AG09309 (cell line): ENCODE measurements around the gene ENSG00000288658.

GRCh38 chr2:219628446-219629403 is 1.3 kb downstream of the SLC4A3 start:
- RRBS: 91% methylated on average over 5 of the region's 34 CpGs

DNA sequence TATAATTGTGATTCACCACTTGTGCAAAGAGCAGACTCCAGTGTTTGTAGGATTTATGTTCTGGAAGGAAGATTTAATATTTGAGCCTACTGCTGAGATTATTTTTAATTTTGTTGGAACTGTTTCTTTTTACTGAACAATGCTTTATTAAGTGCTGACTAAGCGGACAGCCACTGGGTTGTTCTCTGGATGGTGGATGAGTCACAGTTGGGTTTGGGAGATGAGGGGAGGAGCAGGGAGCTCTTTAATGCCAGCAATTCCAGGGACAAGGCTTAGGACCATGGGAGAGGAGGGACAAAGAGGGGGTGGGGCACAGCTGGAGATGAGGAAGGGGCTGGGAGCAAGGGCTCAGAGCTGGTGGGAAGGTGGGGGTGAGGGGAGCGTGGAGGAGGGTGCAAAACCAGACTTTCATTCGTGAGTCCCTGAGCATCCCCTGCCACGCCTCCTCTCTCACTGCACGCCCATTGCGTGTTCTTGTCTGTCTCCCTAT is 18.2 kb downstream of the SLC4A3 start:
- RRBS: no CpG with 5 or more reads among the region's 6 CpGs

DNA sequence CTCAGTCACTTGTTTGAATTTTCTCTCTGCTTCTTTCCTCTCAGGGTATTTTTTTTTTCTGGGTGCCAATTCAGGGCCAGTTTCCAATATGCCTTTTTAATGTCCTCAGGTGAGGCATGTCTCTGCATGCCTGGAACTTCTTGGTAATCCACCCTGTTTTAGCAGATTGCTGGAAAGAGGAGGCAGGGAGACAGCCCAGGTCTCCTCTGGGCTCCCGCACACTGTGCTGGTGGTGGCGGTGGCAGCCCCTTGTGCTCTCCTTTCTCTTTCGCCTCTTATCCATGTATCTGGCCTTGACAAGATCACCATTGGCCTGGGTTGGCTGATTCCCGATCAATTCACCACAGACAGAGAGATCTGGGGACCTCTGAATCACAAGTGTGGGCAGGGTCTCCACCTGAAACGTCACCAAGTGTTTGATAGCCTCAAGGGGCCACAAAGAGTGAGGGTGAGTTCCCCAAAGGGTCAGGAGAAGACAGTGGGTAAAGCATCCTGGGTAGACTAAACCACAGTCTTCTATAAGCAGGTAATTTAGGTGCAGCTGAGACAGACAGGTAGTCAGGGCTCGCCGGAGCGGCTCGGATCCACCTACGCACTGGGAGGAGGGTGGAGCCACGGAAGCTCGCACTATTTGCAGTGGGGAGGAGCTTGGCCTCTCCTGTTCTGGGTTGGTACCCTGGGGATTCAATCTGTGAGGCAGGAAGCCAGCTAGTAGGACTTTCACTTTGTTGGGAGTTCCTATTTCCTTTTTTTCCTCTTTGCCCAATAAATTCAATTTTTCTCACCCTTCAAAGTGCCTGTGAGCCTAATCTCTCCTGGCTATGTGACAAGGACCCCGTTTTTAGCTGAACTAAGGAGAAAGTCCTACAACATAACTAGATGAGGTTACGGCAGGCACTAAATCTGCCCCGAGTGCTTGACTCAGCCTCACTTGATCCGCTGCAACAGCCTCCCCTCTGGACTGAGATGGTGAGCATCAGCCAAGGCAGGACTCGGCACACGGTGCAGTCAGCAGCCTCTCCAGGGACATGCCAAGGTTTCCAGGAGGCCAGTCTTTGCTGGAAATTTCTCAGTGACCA is 57.5 kb downstream of the SLC4A3 start:
- RRBS: no CpG with 5 or more reads among the region's 18 CpGs

- RRBS: 6% methylated on average over 3 of the region's 20 CpGs
Observed at GRCh38 chr2:219688787-219689588, 61.6 kb downstream of the SLC4A3 start.

GRCh38 chr2:219912530-219913114 is 285.2 kb downstream of the SLC4A3 start:
- RRBS: no CpG with 5 or more reads among the region's 7 CpGs

GRCh38 chr2:220009799-220010318 is 382.4 kb downstream of the SLC4A3 start:
- RRBS: no CpG with 5 or more reads among the region's 1 CpG

DNA sequence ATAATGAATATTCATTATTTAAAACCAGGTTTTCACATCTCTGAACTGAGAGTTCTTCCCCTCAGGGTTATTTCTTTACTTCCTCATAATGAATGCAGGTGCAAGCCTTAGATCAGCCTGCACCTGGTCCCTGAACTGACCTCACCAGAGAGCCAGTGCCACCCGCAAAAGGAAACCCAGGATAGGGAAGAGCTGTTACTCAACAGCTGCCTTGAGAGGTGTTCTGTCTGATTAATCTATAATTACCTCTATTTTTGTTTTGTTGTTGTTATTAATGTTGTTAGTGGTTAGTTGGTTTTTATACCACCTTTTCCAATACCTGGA is 368.9 kb downstream of the EPHA4 start:
- RRBS: no CpG with 5 or more reads among the region's 1 CpG

DNA sequence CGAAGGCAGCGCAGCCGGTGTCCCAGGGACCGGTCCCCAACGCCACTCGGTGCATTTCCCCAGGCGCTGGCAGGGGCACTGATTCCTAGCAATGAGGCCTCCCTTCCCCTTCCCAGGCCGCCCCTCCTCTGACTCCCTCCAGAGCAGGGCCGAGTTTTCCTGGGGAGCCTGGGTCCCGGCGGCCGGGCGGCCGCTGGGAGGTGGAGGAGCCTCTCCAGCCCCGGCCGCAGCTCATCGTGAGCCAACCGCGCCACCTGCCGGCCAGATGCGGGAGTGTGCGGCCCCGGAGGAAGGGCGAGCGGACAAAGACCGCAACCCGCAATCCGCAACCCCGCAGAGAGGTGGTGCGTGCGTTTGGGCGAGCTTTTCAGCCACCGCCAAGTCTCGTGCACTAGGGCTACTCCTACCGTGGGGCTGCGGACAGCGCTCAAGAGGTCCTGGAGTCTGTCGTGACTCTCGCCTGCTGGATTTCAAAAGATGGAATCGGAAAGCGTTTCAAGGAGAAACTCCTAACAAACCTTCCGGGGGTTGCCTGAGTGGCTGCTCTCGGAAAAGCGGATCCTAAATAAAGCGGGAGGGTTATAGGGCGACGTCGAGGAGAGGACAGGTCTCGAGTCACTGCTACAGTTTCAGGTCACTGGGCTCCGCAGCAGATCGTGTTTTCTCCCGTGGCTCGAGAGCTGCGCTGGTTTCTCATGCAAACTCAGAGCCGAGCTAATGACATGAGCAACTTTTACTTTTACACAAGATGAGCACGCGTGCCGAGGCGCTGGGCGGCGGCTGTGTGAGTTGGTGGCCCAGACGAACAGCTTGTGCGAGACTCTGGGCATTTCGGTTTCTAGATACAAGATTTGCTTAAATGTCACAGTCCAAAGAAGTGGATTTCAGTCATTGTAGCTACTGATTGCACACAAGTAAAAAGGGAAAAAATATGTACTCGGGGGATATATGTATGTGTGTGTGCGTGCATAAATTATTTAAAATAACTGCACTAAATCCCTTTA is 1.6 kb upstream of the EPHA4 start:
- RRBS: under 1% methylated on average over 9 of the region's 66 CpGs

GRCh38 chr2:222318805-222319631 is 937 bp downstream of the ENSG00000288658 start:
- RRBS: 4% methylated on average over 33 of the region's 107 CpGs

GRCh38 chr2:222319947-222320924 is at the start of gene ENSG00000288658:
Gene ENSG00000288658 (minus strand): TSS chr2:222320155.
- RRBS: 3% methylated on average over 14 of the region's 70 CpGs

DNA sequence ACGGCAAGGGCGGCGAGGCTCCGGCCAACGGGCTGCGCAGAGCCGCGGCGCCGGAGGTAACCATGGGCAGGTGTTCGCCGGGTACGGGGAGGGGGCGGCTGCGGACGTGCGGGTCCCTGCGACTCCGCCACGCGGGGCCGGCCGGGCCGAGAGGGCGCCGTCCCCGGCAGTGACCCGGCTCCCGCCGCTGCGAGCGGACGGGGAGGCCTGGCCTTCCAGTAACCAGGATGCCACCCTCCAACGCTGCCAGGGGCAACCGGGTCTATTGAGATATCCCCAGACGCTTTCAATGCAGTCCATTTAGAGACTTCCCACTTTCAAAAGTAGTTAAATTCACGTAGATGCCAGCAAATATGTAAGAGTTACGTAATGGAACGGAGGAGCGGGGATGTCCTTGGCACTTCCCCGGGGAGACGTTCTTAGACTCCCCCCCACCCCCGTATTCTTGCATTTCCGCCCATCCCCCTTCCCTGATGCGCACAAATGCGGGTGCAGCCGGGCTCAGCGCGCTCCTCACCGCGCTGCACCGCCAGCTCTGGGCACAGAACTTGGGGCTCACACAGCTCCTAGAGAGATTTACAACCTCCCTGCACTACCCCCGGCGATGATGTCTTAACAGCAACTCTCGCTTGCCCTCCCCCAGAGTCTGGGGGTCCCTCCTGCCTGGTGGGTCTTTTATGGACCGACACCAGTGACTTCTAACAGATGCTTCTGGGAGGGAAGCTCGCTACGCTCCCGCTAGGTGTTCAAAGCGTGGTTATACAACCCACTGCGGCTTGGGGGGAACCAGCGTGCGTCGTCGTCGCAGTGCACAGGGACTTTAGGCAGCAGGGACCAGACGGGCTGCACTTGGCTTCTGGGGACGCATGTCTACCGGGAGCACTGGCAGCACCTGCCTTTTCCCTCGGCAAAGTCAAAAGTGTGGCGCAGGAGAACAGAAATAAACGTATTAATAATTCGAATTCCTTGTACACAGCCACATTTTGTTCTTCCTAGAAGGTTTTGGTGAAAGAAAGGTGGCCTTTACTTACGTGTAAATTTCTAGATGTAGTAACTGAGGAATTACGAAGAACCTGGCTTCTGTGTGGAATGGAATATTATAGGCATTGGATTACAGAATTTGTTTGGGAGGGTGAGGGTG is 793 bp downstream of the SGPP2 start:
- RRBS: 7% methylated on average over 30 of the region's 75 CpGs

GRCh38 chr2:222594699-222595219 is 61.1 kb downstream of the FARSB start:
- RRBS: no CpG with 5 or more reads among the region's 1 CpG

- RRBS: no CpG with 5 or more reads among the region's 10 CpGs
Observed at GRCh38 chr2:222791808-222792335, 69.0 kb upstream of the ACSL3 start.

- RRBS: no CpG with 5 or more reads among the region's 5 CpGs
Observed at GRCh38 chr2:222796577-222797138, 64.2 kb upstream of the ACSL3 start.

DNA sequence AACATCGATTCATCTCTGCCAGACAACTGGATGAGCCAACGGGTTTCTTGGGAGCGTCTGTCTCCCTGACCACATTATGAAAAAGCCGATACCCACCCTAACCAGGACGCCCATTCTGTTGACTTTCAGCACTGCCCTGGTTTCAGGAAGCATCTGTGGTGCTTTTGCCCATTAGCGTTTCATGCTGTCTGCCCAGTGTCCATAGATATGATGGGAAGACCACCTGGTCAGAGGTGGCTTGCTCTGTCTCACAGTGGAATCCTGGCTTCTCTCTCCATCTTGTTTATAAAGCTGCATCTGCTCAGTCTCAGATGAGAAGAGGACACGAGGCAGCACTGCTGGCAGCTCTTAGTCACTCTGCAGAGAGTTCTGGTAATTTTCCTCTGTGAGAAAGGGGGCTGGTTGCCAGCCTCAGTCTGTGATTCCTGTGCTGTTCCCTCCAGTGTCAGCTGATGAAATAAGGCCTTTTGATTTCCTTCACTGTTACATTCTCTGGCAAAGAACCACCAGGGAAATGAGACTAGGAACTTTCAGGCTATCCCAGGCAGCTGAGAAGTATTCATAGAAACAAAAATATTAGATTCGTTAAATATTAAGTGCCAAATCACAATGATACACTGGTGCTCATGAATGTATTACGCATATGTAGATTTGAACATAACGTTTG is 57.7 kb upstream of the KCNE4 start:
- RRBS: no CpG with 5 or more reads among the region's 10 CpGs

- RRBS: no CpG with 5 or more reads among the region's 5 CpGs
Observed at GRCh38 chr2:223055158-223055699, 3.2 kb downstream of the KCNE4 start.

- RRBS: no CpG with 5 or more reads among the region's 5 CpGs
Observed at GRCh38 chr2:223055900-223056324, 3.9 kb downstream of the KCNE4 start.

GRCh38 chr2:223611073-223611459 is 8.9 kb upstream of the SCG2 start:
- RRBS: no CpG with 5 or more reads among the region's 2 CpGs

DNA sequence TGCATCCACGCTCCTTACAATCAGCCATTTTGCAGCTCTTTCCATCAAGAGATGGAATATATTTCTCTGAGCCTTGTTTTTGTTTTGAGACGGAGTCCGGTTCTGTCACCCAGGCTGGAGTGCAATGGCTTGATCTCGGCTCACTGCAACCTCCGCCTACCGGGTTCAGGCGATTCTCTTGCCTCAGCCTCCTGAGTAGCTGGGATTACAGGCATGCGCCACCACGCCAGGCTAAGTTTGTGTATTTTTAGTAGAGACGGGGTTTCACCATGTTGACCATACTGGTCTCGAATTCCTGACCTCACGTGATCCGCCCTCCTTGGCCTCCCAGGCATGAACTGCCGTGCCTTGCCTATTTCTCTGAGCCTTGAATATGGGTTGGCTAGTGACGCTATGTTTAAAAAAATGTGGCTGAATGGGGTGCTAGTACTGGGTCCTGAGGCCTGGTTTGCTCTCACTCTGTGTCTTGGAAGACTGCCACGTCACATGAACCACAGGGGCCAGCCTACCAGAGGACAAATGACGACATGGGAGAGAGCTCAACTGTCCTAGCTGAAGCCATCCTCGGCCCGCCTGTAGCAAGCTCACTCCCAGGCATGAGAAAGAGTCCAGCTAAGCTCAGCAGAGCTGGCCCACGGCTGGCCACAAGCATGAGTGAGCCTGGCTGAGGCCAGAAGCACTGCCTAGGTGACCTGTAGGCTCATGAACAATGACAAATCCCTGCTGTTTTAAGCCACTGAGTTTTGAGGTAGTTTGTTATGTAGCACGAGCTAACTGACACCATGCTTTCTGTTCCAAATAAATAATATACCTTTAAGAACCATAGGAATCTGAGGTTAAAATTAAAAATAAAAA is 14.6 kb downstream of the WDFY1 start:
- RRBS: no CpG with 5 or more reads among the region's 21 CpGs

DNA sequence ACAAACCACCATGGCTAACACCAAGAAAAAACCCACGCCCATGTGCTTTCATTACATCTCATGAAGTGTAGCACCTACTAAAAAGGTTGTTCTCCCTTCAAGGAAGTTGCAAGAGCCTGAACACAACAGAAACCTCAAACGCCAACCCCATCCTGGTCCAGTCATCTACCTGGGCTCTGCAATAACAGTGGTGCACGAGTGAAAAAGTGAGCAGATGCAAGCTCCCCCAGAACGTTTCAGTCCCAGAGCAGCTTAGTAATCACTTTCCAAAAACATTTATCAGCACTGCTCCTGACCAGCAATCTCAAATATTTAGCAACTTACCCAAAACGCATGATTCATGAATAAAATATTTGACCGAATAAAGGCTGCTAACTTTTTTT is 3.3 kb downstream of the WDFY1 start:
- RRBS: no CpG with 5 or more reads among the region's 6 CpGs